ENCODE data around the genes KCTD6 and FAM3D.

GRCh38 chr3:57803540-57804178, 47.5 kb downstream of the SLMAP start:
- PRO-cap = no peak
- RAMPAGE, long total RNA = no peak

- PRO-cap = no peak
- RAMPAGE, long total RNA = no peak
Observed at GRCh38 chr3:57942794-57943411, 65.3 kb upstream of the FLNB start.

GRCh38 chr3:58120061-58120892, 90.5 kb downstream of the DNASE1L3 start:
- PRO-cap = no peak
- RAMPAGE, long total RNA = no peak

- PRO-cap = no peak
- RAMPAGE, long total RNA = no peak
Observed at GRCh38 chr3:58135379-58135723, 75.4 kb downstream of the DNASE1L3 start.

- PRO-cap = no peak
- RAMPAGE, long total RNA = no peak
Observed at GRCh38 chr3:58178554-58179145, 32.1 kb downstream of the DNASE1L3 start.

DNA sequence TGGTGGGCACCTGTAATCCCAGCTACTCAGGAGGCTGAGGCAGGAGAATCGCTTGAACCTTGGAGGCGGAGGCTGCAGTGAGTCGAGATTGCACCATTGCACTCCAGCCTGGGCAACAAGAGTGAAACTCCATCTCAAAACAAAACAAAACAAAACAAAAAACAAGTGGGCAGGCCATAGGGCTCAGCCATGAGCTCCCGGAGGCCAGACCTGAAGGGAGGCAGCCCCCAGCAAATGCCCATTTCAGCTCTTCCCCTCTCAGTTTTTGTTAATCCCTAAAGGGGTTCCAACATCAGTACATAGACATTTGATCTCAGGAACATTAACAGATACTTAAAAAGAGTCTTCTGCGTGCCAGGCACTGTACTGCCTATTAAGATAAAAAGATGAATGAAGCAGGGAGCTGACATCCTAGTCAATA, 12.0 kb downstream of the PXK start:
- PRO-cap = no peak
- RAMPAGE, long total RNA = no peak

DNA sequence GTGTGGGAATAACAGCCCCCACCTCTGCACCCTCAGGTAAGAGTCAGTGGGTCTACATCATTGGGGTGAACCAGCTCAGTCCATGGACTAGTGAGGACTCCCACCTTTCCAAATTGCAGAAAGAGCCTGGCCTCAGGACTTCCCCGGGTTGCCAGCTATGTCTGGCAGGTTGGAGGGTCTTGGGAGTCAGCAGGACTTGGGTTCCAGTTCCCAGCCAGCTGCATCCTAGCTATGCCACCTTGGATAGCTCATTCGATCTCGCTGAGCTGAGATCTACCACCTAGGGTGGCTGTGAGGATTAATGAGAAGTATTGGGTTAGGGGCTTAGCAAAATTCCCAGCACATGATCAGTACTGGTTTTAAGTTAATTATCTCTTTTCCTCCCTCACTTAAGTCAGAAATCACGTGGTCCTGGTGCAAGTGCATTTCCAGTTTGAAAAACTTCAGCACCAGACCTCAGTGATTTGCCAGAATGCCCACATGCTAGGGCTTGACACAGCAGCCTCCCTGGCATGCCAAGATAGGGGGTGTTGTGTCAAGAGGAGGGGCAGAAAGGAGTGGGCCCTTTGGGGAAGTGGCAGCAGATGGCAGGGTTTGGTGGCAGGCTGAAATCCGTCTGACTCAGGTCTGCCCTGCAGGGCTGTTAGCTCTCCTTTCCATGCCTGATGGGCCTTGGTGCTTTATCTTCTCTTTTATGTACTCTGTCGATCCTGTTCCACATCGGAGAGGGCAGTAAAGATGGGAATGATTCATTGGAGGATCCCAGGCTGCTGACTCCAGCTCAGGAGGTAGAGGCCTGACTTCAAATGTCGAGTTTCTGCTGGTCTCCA, 23.2 kb downstream of the PXK start:
- PRO-cap = no peak
- RAMPAGE, long total RNA = no peak

- PRO-cap = no peak
- RAMPAGE, long total RNA = no peak
Observed at GRCh38 chr3:58487615-58488124, 4.2 kb upstream of the KCTD6 start.

- PRO-cap = bidirectional peak, plus-strand start at chr3:58491883, minus-strand start at chr3:58491744
- RAMPAGE, long total RNA = no peak
Observed at GRCh38 chr3:58491460-58492538, at the start of gene KCTD6. Gene KCTD6 (plus strand): TSS chr3:58492096.

- PRO-cap = no peak
- RAMPAGE, long total RNA = no peak
Observed at GRCh38 chr3:58522806-58523511, 14.0 kb downstream of the ACOX2 start.

DNA sequence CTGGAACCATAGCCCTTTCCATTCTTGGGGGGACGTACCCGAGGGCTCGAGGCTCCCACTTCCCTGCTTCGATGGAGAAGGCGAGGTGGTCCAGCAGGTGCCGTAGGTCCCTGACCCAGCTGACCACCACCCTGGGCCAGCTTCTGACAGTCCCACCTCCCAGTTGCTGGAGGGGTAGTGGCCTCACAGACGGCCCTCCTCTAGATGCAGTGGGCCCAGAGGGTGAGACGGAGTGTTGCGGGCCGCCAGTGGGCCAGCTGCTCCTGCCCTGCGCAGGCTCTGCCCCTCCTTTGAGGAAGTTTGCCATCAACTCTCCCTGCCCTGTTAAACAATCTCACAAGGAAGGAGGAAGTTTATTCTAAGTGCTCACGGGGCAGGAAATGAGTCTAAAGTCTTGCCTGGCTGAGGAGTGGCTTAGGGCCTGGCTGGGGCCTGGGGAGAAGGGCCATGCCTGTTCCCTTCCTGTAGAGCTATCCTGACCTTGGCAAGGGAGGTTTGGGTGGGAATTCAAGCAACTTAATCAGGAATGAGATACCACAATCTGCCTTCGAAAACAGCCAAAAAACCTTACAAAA, at the start of gene FAM3D:
Gene FAM3D, minus strand, starts transcription at position 237 of the 575 bp plus-strand sequence.
- PRO-cap = no peak
- RAMPAGE, long total RNA = no peak

- PRO-cap = no peak
- RAMPAGE, long total RNA = no peak
Observed at GRCh38 chr3:58841973-58842257, 175.3 kb upstream of the FAM3D start.

DNA sequence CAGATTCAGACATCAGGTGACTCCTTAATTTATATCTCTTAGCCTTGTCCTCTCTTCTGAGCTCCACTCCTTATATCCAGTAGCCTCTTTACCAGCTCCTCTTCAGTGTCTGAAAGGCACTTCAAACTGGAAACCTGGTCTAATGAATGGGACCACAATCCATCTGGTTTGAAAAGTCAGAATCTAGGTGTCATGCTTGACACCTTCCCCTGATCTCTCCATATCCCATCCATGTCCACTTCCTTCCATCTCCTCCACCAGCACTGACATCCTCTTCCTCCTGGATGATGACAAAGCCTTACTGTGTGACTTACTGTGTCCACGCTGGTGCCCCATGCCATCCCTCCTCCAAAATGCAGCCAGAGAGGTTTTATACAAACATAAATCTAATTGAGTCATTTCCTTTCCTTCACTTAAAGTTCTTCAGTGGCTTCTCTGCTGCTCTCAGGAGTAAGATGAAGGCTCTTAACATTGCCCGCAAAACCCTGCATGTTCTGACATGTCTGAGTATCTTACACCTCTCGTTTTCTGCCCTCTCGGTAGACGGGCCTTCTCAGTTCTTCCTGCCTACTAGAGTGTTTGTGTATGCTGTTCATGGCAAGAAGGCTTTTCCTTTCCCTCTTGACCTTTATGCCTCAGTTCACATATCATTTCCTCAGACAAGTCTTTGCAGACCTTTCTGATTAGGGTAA, 175.7 kb downstream of the CFAP20DC start:
- PRO-cap = no peak
- RAMPAGE, long total RNA = no peak

DNA sequence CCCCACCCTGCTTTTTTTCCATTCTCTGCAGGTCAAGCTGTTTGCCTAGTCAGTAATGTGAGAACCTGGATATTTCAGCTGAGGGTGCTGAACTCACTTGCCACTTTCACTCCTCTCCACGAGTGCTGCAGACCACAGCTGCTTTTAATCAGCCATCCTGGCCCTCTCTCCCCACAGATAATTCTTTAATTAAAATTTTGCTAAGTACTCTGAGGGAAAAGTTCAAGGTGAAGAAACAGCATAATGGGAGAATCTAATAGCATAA, 150.1 kb downstream of the CFAP20DC start:
- PRO-cap = no peak
- RAMPAGE, long total RNA = no peak

DNA sequence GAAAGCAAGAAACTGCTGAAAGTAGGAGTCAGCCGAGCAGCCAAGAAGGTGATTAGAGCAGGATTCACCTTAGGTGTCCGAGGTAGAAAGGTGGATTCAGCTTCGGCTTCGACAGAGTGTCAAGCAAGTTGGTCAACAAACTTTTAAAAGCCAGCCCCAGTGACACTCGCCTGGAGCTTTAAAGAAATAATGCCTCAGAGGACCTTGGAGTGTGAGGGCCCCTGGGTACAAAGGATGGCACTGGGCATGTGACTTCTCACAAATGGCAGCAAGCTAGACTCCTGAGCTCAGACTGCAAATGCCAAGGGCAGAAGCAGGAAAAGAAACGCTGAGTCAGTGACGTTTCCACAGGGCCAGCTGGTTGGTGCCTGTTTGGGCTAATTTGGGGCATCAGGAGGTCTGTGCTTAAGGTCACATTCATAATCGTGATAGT, 556.6 kb upstream of the CFAP20DC start:
- PRO-cap = no peak
- RAMPAGE, long total RNA = no peak

- PRO-cap = no peak
- RAMPAGE, long total RNA = no peak
Observed at GRCh38 chr3:59758954-59759418, 709.2 kb upstream of the CFAP20DC start.

- PRO-cap = no peak
- RAMPAGE, long total RNA = no peak
Observed at GRCh38 chr3:60010664-60011394, 961.0 kb upstream of the CFAP20DC start.

DNA sequence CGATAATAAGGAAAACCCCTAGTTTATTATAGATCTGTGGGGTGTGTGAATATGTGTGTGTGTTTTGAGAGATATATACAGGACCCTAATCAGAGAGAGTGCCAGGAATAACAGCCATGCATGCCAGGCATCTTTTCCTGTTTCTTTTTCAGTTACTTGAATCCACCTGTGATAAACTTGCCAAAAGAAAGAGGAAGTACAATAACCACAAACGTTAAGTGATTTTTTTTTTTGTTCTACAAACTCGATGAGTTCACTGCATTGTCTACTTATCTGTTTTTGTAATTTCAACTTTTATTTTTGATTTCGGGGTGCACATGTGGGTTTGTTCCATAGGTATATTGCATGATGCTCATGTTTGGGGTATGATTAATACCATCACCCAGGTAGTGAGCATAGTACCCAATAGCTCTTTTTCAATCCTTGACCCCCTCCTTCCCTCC, 1031.9 kb upstream of the CFAP20DC start:
- PRO-cap = no peak
- RAMPAGE, long total RNA = no peak

GRCh38 chr3:60262114-60263269, 988.8 kb downstream of the FHIT start:
- PRO-cap = no peak
- RAMPAGE, long total RNA = no peak

DNA sequence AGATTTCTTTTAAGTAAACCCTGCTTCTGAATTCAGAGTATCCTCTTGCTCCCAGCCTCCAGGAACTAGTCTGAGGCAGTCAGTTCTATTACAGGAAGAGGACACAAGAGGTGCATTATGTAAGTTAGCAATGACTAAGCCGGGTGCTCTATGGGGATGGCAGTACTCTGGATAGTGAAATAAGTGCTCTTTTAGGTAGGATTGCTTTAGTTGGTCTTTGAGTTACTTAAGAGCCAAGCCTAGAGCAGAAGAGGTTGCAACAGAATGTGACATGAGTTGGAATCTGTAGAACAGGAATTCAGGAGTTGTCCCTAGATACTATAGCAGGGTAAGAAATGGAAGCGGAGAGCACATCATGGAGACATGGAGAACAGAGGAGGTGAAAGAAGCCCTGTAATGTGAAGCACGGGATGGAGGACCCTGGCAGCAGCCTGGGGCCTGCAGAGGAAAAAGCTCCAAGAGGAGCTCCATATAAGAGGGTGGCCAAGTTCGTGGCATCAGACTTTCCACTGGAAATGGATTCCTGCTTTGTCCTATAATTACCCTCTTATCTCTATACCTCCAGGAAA, 851.3 kb downstream of the FHIT start:
- PRO-cap = no peak
- RAMPAGE, long total RNA = no peak

All from OCI-LY7 (cell line).